Aorta (tissue), 1 donor: ENCODE results near the genes FANCD2OS and VGLL4.

DNA sequence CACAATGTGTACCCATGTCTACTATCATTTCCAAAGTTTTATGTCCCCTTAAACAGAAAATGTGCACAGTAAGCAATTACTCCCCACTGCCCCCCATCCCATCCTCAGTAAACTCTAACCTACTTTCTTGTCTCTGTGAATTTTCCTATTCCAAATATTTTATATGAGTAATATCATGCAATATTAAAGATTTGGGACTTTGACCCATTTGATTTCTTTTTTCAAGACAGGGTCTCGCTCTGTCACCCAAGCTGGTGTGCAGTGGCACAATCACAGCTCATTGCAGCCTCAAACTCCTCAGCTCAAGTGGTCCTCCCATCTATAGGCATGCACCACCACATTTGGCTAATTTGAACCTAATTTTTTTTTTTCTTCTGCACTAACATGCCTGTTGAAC, 14.8 kb upstream of the PRRT3 start:
- PRO-cap: no peak

DNA sequence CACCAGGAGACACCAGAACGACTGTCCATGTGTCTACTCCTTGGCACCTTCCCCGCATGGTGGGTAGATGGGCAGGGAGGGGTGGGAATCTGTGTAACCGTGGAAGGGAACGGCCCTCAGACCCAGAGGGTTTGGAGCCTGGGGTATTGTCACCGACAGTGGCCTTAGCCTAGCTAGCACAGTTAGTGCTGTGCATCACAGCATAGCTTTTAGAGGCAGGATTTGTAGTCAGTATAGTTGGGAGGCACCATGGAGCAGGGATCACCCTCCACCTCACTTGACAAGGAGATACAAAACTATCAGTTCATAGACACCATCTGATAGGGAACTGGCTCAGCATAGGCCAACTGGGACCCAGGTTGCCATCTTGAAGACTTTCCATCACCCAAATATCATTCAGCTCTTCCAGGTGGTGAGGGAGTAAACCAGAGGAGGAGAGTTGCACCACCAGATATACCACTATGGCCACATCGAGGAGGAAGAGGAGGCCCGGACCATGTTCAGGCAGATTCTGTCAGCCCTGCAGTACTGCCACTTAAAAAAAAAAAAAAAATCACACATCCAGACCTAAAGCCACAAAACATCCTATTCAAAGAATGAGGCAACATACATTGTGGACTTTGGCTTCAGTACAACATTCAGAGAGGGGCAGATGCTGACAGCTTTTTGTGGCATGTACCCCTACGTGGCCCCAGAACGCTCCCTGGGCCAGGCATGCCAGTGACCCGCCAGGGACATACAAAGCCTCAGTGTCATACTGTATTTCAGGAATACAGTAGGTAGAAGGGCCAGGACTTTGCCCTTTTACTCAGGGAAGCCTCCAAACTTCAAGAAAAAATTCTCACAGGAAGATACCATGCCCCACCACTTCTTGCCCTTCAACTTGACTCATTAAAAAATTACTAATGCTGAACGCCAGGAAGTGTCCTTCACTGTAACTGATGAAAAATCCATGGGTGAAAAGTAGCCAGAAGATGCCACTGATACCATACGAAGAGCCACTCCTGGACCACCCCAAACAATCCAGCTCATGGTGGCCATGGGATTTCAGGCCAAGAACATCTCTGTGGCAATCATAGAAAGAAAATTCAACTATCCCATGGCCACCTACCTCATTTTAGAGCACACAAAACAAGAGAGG, 18.4 kb upstream of the EMC3 start:
- PRO-cap: no peak

GRCh38 chr3:10108059-10108634, at the start of gene FANCD2OS:
TSS of gene FANCD2OS (minus strand) at chr3:10108255.
- PRO-cap: no peak

GRCh38 chr3:10189083-10189465, 24.4 kb downstream of the IRAK2 start:
- PRO-cap: no peak

- PRO-cap: no peak
Observed at GRCh38 chr3:10212349-10212796, 35.9 kb upstream of the TATDN2 start.

- PRO-cap: no peak
Observed at GRCh38 chr3:10228594-10228929, 19.7 kb upstream of the TATDN2 start.

- PRO-cap: no peak
Observed at GRCh38 chr3:10319171-10319509, 1.8 kb downstream of the SEC13 start.

DNA sequence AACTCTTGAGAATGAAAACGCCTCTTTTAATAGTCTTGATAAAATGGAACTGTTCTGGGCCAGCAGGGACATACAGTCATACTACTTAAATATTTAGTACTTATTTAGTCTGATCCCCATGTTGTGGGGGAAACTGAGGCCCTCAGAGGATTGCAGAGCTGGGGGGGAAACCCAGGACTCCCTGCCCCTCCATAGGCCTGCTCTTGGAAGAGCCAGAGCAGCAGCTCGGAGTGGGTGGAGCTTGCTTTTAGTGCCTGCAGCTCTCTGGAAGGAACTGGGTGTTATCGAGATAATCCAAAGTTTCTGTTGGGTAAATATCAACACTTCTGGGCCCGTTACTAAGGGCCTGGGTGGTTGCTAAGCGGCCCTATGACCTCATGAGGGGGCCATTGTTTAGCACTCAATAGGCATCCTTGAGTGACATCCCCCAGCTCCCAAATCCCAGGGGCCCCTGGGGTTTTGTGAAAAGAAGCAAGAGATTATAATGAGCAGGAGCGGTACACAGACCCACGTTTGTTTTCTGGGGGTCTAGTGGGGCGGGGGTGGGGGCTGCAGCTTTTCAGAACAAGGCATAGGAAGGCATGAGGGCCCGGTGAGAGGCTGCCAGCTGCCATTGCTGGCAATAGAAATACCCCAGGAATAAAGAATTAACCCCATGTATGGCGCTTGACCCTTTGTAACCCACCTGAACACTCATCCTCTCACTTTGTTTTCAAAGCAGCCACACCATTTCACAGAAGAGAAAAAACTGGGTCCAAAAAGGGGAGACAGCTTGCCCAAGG, 48.3 kb upstream of the ATP2B2 start:
- PRO-cap: no peak

GRCh38 chr3:10634695-10634992, 129.3 kb upstream of the ATP2B2 start:
- PRO-cap: no peak

DNA sequence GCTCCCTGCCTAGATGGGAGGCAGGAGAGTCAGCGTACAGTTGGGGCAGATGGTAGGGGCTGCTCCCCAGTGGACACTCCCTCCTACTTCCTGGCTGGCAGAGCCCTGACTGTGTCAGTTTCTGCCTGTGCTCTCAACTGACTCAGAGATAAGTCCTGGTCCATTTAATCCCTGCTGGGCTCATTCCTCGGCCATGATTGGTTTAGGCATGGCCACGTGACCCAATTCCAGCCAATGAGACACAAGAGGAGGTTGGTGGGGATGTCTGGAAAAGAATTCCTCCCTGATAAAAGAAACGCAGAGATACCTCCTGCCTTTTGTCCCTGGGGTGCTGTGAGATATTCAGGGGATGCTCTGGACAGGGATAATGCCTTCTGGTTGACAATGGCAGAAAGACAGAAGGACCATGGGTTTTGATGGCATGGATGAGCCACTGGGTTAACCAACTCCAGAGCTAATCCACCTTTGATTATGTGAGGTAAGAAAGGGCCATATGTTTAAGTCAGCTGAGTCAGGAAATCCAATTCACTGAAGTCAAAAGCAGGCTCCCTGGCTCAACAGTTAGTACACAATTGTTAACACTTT, 118.0 kb upstream of the SLC6A11 start:
- PRO-cap: no peak

DNA sequence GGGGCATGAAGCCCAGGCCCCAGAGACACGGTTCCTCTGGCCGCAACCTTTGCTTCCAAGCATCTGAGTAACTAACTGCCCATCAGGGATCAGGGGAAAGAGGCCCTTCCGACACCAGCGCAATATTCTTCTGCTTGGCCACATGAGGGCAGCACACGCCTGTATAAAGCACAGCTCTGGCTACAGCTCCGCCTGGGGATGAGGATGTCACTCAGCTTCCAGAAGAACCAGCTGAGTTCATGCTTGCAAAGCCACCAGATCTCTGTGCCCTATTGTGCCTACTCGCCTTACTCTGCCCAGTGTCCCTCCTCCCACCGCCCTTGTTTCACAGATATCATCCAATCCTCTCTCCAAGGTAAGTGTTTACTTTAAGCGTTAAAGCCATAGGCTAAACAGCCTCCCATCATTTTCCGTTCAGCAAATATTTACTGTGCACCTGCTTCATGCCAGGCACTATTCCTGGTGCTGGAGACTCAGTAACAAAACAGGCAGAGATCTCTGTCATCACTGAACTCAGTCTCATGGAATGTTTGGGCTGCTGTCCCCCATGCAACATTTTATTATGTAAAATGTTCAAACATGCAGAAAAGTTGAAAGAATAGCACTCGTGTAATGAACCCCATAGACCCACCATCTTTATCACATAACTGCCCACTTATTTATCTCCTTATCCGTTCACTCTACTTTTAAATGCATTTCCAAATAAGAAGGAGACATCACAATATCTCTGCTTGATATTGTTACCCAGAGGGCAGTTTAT, 57.2 kb upstream of the SLC6A11 start:
- PRO-cap: no peak

DNA sequence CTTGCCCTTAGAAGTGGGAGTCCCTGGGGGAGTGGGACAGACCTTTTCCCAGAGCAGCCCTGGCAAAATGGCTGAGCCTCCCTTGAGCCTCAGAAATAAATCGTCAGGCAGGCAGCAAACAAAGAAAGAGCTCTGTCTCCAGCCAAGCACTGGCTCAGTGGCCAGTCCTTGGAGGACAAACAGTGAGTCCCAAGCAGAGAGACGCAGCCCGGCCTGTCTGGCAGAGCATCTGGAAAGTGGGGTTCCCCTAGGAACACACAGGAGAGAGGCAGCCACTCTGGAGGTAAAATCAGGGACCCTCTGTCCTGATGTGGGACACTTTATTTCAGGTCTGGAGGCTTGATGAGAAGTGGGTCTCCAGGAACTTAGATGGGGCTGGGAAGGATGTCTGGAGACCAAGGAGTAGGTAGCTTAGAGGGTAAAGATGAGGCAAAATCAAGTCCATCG, 1.8 kb downstream of the SLC6A1 start:
- PRO-cap: no peak

GRCh38 chr3:11005844-11006193, 13.3 kb downstream of the SLC6A1 start:
- PRO-cap: no peak

DNA sequence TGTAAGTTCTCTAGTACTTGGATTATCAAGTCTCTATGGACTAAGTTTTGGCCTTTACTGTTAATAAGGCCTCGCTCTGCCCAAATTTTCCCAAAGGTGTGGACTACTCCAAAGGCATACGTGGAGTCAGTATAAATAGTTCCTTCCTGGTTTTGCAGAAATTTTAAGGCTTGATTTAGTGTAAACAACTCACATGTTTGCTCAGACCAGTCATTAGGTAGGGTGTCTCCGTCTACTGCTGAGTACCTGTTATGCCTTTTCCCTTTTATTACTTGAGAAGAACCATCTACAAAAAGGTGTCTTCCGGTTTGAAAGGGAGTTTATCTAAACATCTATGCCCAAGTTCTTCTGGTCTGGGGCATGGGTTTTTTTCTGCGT, 20.9 kb upstream of the ATG7 start:
- PRO-cap: no peak

DNA sequence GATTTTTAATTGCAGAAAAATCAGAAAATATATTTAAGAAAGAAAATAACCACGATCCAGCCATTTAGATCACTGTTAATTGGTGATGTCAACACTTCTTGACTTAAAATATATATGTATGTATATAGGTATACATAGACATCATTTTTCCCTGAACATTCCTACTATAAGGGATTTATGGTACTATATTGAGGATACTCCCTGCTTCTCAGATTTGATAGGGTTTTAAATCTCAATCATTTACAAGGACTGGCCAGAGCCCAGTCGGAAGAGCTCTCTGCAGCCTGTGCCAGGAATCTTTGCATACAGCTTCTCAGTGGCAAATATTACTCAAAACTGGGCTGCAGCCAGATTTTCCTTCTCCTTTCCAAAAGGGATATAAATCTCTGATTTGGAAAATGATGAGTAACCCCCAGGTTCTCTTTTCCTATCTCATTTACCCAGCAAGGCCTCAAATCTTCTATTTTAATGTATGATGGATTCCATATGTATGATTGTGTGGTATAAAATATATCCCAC, 114.1 kb downstream of the ATG7 start:
- PRO-cap: no peak

- PRO-cap: no peak
Observed at GRCh38 chr3:11514177-11514789, 129.4 kb downstream of the VGLL4 start.

GRCh38 chr3:11590988-11591935, 52.5 kb downstream of the VGLL4 start:
- PRO-cap: no peak

DNA sequence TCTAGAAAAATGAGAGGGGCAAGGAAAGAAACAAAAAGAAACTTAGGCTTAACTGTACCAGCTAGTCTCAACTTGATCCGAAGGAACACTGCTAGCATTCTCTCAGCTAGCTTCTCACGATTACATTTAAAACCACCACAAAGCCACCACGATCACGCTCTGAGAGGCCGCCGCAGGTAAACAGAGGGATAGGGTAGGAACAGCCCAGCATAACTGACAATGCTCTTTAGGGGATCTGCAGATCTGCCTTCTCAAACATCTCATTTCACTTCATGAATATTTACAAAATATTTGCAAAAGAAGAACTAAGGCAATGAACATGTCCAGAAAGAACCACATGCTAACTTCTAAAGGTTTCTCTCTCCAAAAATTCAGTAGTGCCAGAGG, 19.0 kb downstream of the VGLL4 start:
- PRO-cap: no peak

DNA sequence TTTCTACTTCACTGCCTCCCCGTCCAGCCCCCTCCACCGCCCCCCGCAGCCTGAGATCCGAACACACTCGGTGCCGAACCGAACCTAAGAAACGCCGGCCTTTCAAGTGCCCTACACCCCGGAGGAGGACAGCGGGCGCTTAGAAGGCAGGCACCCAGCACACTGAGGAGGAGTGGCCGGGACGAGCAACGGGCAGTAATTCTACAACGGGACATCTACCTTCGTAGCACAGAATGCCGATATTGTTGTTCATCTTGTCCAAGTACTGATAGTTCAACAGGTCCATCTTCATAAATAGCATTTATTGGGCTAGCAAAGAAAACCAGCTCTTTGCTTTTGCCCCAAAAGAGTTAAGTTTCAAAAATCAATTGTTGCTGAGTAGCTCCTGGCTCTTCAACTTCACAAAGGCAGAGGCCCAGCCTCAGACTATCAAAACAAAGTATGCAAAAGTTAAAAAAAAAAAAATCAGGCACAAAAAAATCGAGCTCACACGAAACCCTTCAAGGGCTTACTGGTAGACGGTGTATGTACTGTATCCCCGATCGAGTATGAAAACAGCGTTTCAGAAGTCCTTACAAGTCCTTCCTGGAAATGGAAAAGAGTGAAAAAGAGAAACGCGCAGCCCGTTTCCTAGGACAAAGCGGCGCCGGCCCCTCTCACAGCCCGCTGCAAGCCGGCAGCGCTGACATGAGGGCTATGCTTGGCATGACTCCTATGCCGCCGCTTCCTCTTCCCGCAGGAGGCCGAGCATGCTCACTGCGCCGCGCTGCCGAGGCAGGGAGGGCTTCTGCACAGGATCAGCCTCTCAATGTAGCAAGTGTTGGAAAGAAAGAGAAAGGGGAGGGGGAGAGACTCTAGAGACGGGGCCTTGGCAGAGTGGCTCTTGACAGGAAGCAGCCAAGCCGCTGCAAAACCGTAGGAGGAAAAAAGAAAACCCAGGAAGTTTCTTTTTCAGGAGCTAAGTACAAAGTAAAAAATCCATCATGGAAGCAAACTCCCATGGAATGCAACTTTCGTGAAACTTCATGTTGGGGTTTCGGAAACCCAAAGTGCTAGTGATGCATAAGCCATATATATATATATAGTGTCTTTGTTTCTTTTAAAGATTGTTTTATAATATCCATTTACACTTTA, at the start of gene VGLL4:
TSS of gene VGLL4 (minus strand) at position 698 of the 1,134 bp plus-strand sequence.
- PRO-cap: bidirectional peak, plus-strand start at position 756 of the sequence, minus-strand start at position 689 of the sequence

GRCh38 chr3:11770854-11771629, 75.6 kb downstream of the TAMM41 start:
- PRO-cap: no peak